Adrenal gland (tissue), 7 donors: ENCODE measurements around a stretch of chr12.

GRCh38 chr12:106113941-106114429 is 24.8 kb downstream of the NUAK1 start:
- PRO-cap, 3 experiments: no peak in any of the 3 experiments
- RAMPAGE, long total RNA, 4 experiments: no peak in any of the 4 experiments
- RRBS: no CpG with 5 or more reads among the region's 7 CpGs

DNA sequence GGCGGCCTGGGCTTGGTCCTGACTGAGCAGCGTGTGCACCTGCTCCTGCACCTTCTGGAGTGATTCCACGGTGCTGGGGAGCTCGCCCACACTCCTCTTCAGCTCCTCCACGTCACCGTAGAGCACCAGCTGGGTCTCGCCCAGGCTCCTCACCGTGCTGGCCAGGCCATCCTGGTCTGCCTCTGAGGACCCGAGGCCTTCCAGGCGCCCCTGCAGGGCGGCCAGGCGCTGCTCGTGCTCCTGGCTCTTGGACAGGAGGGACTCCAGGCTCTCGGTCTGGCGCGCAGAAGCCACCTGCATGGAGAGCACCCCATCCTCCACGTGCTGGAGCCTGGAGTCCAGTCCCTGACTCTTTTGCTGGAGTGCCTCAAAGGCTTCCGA is 8.6 kb downstream of the CKAP4 start:
- PRO-cap, 3 experiments: no peak in any of the 3 experiments
- RAMPAGE, long total RNA, 4 experiments: no peak in any of the 4 experiments
- RRBS: no CpG with 5 or more reads among the region's 18 CpGs

DNA sequence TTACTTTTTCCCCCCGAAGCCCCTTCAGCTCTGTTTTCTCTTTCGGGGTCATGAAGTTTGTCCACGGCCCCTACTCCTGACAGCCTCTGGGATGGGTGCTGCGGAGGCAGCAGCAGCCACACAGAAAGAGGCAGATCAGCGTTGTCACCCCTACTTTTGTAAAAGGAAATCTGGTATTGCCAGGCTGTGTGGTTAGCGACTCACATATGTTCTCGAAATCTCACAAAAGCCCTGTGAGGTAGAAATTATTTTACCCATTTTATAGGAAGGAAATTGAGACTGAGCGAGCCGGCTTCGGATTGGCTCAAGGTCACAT is 969 bp upstream of the CKAP4 start:
- PRO-cap, 3 experiments: peak in 2 of 3 experiments; most common minus-strand start position 130 of the sequence (in 1)
- RAMPAGE, long total RNA, 4 experiments: no peak in any of the 4 experiments
- RRBS: no CpG with 5 or more reads among the region's 10 CpGs

DNA sequence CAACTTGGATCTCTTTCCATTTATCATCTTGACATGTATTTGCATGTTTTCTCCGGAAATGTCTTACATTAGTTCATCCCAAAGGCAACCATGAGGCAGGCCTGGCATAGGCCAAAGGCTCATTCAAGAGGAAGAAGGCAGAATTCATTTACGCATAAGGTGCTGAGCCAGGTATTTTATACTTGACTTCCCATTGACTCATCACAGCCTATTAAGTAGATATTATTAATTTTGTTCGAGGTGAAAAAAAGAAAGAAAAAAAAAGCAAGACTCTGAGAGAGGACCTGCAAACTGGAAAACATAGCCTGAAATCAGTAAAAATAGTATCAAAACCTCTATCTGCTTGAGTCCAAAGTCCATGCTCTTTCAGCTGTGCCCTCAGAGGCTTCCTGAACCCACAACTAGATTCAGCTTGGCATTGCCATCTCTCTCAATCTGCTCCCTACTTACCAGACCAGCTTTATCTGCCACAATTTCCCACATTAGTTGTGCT is 24.2 kb upstream of the CKAP4 start:
- PRO-cap, 3 experiments: no peak in any of the 3 experiments
- RAMPAGE, long total RNA, 4 experiments: no peak in any of the 4 experiments
- RRBS: no CpG with 5 or more reads among the region's 3 CpGs

GRCh38 chr12:106279448-106280026 is 23.0 kb upstream of the TCP11L2 start:
- PRO-cap, 3 experiments: no peak in any of the 3 experiments
- RAMPAGE, long total RNA, 4 experiments: no peak in any of the 4 experiments
- RRBS: no CpG with 5 or more reads among the region's 3 CpGs

GRCh38 chr12:106301633-106302382 is 725 bp upstream of the TCP11L2 start:
- PRO-cap, 3 experiments: peak in 2 of 3 experiments; most common plus-strand start chr12:106301946 (in 2); most common minus-strand start chr12:106302232 (in 1)
- RAMPAGE, long total RNA, 4 experiments: no peak in any of the 4 experiments
- RRBS: 2% methylated on average over 5 of the region's 37 CpGs

DNA sequence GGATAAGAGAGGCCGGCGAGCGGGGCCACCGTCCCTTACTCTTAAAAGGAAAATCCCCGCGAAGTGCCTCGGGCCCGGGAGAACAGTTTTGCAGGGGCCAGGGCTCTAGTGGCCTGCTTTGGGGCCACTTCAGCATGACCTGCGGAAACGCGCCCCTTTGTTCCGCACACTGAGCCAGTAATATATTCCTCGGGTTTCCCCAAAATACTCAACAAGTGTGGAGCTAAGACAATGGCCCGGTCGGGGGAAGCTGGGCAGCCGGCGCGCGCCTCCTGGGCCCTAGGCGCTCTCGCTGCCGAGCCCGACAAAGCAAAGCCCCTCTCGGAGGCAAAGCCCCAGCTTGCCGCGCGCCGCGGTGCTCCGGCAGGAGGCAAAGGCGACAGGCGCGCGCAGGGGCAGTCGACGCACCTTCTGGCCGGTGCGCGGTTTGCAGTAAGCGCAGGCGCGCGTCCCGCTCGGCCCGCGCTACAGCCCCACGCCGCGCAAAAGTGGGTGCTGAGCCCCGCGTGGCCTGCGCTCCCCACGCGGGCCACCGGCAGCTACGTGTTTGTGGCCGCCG is 3.1 kb downstream of the RFX4 start:
- PRO-cap, 3 experiments: no peak in any of the 3 experiments
- RAMPAGE, long total RNA, 4 experiments: no peak in any of the 4 experiments
- RRBS: 5% methylated on average over 33 of the region's 59 CpGs

GRCh38 chr12:107042545-107043178 is 50.7 kb downstream of the CRY1 start:
- PRO-cap, 3 experiments: no peak in any of the 3 experiments
- RAMPAGE, long total RNA, 4 experiments: no peak in any of the 4 experiments
- RRBS: no CpG with 5 or more reads among the region's 12 CpGs

- PRO-cap, 3 experiments: no peak in any of the 3 experiments
- RAMPAGE, long total RNA, 4 experiments: no peak in any of the 4 experiments
- RRBS: no CpG with 5 or more reads among the region's 4 CpGs
These were observed 85.5 kb upstream of the CRY1 start for GRCh38 chr12:107178950-107179188.

- PRO-cap, 3 experiments: no peak in any of the 3 experiments
- RAMPAGE, long total RNA, 4 experiments: no peak in any of the 4 experiments
- RRBS: no CpG with 5 or more reads among the region's 2 CpGs
These were observed 103.9 kb upstream of the ABTB3 start for GRCh38 chr12:107214396-107214727.

GRCh38 chr12:107329464-107329946 is 11.3 kb downstream of the ABTB3 start:
- PRO-cap, 3 experiments: no peak in any of the 3 experiments
- RAMPAGE, long total RNA, 4 experiments: no peak in any of the 4 experiments

DNA sequence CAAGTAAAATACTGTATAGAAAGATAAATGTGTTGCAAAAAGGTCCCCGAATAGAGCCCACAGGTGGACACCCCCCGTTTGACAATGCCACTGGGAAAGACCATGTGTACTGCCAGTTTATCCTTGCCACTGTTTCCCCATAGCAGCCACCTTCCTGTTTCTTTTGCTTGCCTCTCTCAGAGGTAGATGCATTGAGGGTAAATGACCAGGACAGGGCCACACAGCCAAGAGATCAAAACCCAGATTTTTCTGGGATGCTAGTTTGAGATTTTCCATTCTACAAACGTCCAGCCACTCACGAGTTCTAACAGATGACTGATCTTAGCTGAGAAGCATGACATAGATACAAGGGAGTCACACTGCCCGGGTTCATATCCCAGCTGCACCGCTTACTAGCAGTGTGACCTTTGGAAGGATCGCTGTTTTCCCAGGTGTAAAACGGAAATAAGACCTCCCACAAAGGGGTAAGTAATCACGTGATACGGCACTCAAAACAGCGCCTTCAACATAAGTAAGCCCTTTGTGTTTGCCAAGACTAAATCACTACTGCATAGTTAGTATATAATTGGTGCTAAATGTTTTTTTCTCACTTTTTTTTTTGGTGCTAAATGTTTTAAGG is 730 bp upstream of the PWP1 start:
- PRO-cap, 3 experiments: no peak in any of the 3 experiments
- RAMPAGE, long total RNA, 4 experiments: no peak in any of the 4 experiments
- RRBS: no CpG with 5 or more reads among the region's 11 CpGs

- PRO-cap, 3 experiments: no peak in any of the 3 experiments
- RAMPAGE, long total RNA, 4 experiments: no peak in any of the 4 experiments
- RRBS: 11% methylated on average over 9 of the region's 46 CpGs
These were observed 71.1 kb downstream of the ASCL4 start for GRCh38 chr12:107845417-107846236.

GRCh38 chr12:108133438-108133971 is 4.4 kb downstream of the WSCD2 start:
- PRO-cap, 3 experiments: no peak in any of the 3 experiments
- RAMPAGE, long total RNA, 4 experiments: no peak in any of the 4 experiments
- RRBS: no CpG with 5 or more reads among the region's 8 CpGs

GRCh38 chr12:108519445-108520182 is 4.5 kb downstream of the FICD start:
- PRO-cap, 3 experiments: no peak in any of the 3 experiments
- RAMPAGE, long total RNA, 4 experiments: no peak in any of the 4 experiments
- RRBS: no CpG with 5 or more reads among the region's 6 CpGs

- PRO-cap, 3 experiments: no peak in any of the 3 experiments
- RAMPAGE, long total RNA, 4 experiments: no peak in any of the 4 experiments
- RRBS: no CpG with 5 or more reads among the region's 4 CpGs
These were observed 1.7 kb downstream of the ISCU start for GRCh38 chr12:108564046-108564483.

DNA sequence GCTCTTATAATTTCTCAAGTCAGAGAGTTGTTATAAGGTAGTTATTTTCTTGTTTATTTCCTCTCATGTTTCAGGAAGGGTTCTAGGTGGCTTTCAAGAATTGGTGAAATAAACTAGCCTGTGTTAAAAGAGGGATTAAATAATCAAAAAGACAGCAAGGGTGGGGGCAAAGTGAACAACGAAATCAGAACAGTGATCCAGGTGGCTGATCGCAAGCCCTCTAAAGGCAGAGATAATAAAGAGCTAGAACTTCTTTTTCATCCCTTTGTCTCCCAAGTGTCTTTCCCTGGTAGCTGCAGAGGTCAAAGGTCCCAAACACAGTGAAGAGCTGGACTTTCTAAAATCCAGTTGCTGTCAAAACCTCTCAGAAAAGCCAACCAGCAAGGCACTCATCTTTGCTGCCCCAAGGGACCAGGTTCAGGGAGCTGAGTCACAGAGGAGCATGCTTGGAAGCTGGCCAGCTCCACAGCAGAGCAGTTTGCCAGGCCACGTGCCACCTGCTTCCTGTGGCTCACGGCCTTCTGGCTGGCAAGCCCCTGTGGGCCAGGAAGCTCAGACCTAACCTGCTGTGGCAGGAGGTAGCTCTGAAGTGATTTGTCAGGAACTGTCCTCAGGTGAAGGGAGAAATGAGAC is 3.4 kb downstream of the ISCU start:
- PRO-cap, 3 experiments: no peak in any of the 3 experiments
- RAMPAGE, long total RNA, 4 experiments: no peak in any of the 4 experiments
- RRBS: no CpG with 5 or more reads among the region's 4 CpGs

GRCh38 chr12:108638128-108638984 is 4.7 kb upstream of the SELPLG start:
- PRO-cap, 3 experiments: no peak in any of the 3 experiments
- RAMPAGE, long total RNA, 4 experiments: no peak in any of the 4 experiments
- RRBS: no CpG with 5 or more reads among the region's 20 CpGs

DNA sequence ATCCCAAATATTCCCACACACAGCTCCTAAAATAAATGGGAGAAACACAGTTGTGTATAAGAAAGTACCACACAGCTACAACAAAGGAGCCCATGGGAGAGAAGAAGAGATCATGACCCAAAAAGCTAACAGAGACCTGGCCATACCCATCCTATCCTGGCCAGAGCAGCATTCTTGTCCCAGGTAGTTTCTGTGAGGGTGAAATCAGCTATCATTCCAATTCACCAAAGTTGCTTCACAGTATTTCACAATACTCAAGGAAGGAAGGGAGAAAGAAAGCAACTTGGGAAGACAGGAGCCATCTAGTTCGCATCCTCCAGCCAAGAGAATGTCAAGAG is 35.4 kb downstream of the CORO1C start:
- PRO-cap, 3 experiments: no peak in any of the 3 experiments
- RAMPAGE, long total RNA, 4 experiments: no peak in any of the 4 experiments
- RRBS: no CpG with 5 or more reads among the region's 1 CpG

GRCh38 chr12:108730333-108731065 is 819 bp downstream of the CORO1C start:
- PRO-cap, 3 experiments: peak in 3 of 3 experiments; most common plus-strand start chr12:108730443 (in 2); most common minus-strand start chr12:108730438 (in 2)
- RAMPAGE, long total RNA, 4 experiments: no peak in any of the 4 experiments
- RRBS: 2% methylated on average over 5 of the region's 45 CpGs